LHCN-M2 (cell line): ENCODE measurements around the genes TMEM134, CDK2AP2 and NDUFS8.

DNA sequence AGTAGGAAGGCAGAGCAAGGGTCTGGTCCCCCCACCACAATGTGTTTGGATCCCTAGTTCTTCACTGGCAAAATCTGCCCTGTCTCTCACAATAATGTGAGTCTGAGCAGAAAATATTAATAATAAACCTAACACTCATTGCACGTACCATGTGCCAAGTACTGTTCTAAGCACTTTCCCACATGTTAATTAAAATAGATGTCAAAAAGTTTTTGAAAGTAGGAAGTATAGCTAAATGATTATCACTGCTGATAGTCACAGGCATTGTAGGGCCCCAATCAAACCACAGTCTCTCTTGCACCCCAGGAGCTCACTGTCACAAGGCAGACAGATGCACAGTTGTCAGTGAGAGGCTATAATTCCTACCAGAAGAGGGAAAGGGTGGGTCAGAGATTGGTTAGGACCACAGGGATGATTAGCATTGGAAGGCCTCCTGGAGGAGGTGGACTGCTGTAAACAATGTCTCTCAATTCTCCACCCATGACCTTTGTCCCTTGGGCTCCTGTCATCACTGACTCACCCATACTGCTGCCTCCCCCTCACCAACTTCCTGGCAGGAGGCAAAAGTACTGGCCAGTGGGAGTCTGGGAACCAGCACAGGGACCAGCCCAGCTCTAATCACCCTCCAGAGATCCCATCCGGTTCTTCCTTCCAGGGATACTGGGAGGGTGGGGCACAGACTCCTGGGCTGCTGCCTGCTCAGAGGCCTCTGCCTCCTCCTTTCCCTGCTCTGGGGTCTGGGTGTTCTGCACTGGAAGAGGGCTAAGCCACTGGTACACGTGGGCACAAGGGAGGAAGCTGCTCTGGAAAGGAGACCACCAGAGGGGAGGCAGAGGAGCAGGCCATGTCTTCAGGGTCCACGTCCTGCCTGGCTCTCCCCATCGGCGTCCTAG, 1.1 kb upstream of the POLD4 start:
- RAMPAGE, long total RNA, result no peak

- RAMPAGE, long total RNA, result no peak
Measured at GRCh38 chr11:67355800-67356192, 2.5 kb upstream of the POLD4 start.

DNA sequence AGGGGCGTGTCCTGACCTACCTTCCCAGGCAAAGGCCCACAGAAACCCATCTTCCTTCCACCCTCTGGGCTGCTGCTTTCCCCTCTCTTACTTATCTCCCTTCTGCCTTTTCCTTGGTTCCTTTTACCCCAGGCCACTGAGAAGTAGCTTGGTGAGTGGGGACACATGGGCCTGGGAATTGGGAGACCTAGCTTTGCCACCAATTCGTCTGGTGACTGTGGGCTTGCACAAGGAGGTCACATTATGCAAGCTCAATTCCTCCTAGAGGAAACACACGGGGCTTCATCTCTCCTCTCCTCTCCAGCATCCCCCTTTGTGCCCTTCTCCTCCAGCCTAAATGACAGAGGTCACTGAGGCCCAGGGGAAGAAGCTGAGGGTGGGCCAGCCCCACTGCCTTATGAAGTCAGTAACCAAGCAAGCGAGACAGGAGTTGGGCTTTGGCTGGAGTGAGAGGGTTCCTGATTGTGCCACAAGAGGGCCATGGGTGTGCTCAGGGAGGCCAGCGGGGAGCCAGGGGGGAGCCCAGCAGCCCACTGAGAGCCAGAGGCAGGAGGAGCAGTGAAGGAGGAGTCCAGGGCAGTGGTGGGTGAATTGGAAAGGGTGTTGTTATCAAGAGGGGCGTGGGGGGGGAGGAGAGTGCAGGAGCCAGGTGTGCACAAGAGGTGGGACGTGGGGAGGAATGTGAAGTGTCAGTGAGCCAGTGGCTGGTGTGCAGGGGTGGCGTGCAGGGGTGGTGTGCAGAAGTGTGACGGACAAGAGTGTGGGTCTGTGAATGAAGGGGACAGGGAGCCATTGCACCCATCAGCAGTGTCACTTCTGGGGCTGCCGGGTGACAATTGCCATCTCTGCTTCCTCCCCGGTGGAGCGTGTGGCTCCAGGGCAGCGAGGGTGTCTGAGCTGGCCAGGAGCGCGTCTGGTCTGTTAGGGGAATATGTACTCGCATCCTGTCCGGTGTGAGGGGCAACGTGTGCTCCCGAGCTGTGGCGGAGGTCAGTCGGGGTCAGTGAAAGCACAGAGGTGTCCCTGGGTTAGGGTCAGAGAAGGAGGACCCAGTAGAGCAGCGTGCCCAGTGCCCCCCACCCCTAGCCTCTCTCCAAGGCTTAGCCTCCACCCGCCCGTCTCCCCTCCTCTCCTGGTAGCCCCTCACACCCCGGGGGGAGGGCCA, 1.9 kb downstream of the CLCF1 start:
- RAMPAGE, long total RNA, result no peak

DNA sequence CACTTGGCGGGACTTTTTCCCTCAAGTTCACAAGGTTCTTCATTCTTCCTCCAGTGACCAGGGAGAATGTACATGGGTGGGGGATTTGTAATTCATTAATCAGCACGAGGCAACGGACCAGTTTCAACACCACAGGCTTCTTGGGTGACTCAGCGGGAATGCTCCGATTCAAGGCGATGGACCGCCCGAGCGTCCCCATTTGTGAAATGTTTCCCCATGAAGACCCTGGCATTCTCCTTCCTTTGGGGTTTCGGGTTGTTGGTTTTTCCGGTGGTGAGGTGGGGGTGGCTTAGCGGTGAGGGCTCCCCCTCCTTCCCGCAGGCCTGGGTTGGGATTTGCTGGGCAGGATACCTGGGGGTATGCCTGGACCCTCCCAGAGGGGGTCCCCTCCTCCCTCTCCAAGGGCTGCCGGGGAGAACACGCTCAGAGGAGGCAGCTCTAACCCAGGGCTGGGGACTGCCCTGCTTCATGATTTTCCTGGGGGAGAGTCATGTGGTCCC, 1.0 kb upstream of the CLCF1 start:
- RAMPAGE, long total RNA, result no peak

- RAMPAGE, long total RNA, result no peak
Measured at GRCh38 chr11:67436921-67437402, 520 bp downstream of the PTPRCAP start.

DNA sequence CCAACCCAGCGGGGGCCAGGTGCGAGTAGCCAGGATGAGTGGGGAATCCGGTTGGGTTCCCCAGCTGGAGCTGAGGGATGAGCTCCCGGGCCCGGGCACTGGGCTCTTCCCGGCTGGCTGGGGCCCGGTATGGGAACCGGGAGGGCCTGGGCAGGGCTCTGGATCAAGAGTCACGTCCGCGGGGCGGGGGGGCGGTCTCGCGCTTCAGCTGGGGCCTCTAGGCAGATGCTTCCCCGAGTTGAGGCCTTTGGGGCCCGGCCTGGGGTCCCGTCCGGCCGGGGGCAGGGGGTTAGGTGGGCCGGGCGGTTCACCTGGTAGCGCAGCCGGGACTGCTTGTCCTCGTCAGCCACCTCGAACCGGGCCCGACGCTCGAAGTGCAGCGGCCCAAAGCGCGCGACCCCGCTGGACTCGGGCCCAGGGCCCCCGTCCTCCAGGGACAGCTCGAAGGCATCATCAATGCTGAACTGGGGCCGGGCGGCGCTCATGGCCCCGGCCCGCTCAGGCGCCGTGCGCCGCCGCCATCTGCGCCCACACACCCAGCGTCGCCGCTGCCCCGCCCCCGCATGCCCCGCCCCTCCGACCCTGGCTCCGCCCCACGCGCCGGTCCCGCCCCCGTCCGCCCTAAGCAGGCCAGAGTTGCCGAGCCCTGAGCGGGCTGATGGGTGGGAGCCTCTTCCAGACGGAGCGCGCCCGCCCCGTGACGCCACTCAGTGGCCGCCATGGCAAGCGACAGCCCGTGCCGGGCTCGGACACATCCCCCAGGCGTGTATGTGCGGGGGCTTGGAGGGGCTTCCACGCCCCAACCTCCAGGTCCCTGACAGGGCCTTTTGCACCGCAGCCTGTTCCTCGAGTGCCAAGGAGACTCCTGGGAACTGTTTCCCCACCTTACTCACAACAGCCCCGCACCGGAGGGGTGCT, at the start of gene TMEM134:
TSS of gene TMEM134 (minus strand) at position 544 of the 918 bp plus-strand sequence.
- RAMPAGE, long total RNA, result start-site peak on the minus strand centred at position 538 of the sequence, 19 bp wide, 15 reads

- RAMPAGE, long total RNA, result no peak
Measured at GRCh38 chr11:67507156-67508306, at the start of gene CDK2AP2. Gene CDK2AP2 (minus strand): TSS chr11:67508162.

DNA sequence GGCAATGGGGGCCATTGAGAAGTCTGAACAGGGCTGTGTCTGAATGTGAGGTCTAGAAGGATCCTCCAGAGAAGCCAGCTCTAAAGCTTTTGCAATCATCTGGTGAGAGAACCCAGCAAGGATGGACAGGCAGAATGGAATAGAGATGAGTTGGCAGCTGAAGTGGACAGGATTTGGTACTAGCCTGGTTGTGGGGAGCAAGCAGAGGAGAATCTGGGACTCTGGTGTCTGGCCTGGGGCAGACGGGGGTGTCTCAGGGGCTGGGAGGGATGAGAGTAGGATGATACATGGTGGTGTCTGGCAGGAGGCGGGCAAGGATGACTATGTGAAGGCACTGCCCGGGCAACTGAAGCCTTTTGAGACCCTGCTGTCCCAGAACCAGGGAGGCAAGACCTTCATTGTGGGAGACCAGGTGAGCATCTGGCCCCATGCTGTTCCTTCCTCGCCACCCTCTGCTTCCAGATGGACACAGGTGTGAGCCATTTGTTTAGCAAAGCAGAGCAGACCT, 2.2 kb downstream of the GSTP1 start:
- RAMPAGE, long total RNA, result no peak

DNA sequence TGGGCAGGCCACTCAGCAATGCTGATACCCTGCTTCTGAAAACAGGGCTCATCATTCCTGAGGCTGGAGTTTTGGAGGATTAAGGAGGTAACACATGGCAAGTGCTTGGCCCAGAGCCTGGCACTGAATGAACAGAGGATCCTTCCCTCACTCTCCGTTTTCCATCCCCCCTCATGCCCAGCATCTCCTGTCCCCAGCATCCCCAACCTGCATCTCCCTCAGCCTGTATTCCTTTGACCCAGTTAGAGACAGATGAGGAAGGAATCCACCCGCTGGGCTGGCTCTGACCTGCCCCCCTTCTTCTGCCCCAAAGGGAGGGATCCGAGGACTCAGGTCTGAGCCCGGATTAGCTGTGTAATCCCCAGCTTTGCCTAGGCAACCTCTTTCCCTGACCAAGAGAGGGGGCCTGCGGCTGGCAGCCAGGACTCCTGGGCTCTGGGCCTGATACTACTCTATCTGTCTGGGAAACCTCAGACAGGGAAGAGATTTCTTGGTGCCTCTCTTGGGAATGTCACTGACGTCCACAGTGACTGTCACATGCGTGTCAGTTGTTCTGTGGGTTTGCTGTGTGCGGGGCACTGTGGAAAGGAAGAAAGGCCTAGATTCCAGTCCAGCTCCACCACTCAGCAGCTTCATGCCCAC, 1.5 kb upstream of the NDUFV1 start:
- RAMPAGE, long total RNA, result no peak

GRCh38 chr11:67609354-67609894, 2.7 kb downstream of the NDUFV1 start:
- RAMPAGE, long total RNA, result no peak

GRCh38 chr11:67695443-67696170, 21.2 kb upstream of the ALDH3B2 start:
- RAMPAGE, long total RNA, result no peak

DNA sequence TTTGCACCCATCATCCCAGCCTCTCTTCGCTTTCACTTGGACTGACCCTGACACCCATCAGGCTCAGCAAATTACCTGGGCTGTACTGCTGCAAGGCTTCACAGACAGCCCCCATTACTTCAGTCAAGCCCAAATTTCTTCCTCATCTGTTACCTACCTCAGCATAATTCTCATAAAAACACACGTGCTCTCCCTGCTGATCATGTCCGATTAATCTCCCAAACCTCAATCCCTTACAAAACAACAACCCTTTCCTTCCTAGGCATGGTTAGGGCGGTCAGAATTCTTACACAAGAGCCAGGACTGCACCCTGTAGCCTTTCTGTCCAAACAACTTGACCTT, 88.5 kb upstream of the ALDH3B2 start:
- RAMPAGE, long total RNA, result no peak

DNA sequence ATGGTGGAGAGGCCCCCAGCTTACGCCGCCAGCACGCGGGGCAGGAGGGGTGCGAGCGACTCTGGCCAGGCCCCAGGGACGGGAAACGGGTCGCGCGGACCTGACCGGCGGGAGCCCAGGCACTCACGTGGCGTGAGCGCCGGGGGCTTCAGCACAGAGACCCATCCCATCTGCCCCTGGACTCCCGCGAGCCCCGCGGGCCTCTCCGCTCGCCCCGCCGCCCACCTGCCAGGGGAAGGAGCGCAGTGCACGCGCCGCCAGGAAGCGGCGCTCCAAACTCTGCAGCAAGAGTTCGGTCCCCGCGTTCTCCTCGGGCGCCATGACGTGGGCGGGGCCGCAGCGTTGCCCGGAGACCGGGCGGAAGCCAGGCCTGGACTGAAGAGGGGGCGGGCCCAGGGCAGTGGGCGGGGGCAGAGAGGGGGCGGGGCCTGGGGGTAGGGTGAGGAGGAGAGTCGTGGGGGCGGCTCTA, 130.6 kb upstream of the ALDH3B2 start:
- RAMPAGE, long total RNA, result no peak

GRCh38 chr11:68013111-68013601, 3.0 kb downstream of the ALDH3B1 start:
- RAMPAGE, long total RNA, result no peak

- RAMPAGE, long total RNA, result start-site peak on the plus strand at chr11:68030662-68030713, 446 reads
Measured at GRCh38 chr11:68030550-68031108, at the start of gene NDUFS8. Gene NDUFS8 (plus strand): TSS chr11:68030681.

DNA sequence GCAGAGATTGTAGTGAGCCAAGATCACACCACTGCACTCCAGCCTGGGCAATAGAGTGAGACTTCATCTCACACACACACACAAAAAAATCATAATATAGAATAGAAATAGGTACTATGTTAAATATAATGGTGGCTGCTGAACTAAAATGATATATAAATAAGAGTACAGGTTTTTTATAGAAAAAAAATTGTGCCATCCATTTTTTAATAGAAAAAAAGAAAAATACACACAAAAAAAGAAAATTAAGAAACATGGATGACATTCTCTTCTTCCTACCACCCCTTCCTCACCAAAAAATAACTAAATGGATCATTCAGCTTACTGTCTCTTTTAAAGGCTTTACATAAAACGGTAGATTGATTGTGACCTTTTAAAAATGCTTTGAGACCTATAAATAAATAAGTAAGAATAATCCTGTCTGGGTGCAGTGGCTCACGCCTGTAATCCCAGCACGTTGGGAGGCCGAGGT, 33.7 kb downstream of the CHKA start:
- RAMPAGE, long total RNA, result no peak

- RAMPAGE, long total RNA, result no peak
Measured at GRCh38 chr11:68335657-68336042, 23.3 kb downstream of the LRP5 start.

- RAMPAGE, long total RNA, result no peak
Measured at GRCh38 chr11:68389480-68390195, 70.9 kb upstream of the PPP6R3 start.

DNA sequence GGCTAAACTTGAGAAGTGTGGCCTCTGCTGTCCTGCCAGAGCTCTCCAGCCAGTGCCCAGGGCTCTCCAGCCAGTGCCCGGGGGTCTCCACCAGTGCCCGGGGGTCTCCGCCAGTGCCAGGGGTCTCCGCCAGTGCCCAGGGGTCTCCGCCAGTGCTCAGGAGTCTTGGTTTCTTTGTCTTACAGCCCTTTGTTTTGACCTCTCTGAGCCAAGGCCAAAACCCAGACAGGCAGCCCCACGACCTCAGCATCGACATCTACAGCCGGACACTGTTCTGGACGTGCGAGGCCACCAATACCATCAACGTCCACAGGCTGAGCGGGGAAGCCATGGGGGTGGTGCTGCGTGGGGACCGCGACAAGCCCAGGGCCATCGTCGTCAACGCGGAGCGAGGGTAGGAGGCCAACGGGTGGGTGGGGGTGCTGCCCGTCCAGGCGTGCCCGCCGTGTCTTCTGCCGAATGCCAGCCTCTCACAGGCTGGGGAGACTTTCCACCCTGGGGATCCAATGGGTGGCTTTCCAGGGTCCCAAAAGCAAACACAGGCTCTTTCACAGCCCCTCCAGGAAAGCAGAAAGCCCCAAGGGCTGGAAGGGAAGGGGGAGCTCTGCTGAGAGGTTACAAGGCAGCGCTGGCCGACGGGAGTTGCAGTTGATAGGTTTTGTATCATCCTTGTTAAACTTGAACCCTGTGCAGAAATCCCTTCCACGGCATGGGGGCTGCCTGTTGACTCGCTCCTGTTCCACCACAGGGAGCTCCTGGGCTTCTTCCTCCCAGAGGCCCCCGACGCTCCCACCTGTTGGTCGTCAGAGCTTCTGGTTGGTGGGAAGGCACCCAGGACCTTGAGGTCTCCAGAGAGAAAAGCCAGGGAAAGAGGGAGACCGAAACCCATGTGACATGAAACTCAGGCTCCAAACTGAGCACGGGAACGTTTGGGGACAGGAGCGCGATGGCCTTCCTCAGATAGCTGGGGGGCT, 37.0 kb upstream of the PPP6R3 start:
- RAMPAGE, long total RNA, result no peak

DNA sequence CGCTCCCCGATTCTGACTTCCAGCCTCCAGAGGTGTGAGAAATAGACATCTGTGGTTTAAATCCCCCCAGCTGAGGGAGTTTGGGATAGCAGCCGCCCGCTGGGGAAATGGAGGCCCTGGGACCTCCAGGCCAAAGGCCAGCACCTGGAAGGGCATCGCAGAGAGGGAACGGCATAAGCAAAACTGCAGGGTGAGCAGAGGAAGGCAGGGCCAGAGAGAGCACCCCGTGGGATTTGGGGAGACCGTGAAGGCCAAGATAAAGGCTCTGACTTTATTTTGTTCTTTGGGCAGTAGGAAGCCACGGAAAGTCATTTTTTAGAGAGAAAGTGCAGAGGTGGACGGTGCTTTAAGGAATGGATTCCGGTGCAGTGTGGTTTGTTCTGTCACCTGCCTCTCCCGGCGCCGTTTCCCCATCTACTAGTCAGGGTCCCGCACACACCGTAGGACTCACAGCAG, 23.8 kb upstream of the GAL start:
- RAMPAGE, long total RNA, result no peak